Foreskin fibroblast (primary cell): ENCODE results near the gene LUM.

DNA sequence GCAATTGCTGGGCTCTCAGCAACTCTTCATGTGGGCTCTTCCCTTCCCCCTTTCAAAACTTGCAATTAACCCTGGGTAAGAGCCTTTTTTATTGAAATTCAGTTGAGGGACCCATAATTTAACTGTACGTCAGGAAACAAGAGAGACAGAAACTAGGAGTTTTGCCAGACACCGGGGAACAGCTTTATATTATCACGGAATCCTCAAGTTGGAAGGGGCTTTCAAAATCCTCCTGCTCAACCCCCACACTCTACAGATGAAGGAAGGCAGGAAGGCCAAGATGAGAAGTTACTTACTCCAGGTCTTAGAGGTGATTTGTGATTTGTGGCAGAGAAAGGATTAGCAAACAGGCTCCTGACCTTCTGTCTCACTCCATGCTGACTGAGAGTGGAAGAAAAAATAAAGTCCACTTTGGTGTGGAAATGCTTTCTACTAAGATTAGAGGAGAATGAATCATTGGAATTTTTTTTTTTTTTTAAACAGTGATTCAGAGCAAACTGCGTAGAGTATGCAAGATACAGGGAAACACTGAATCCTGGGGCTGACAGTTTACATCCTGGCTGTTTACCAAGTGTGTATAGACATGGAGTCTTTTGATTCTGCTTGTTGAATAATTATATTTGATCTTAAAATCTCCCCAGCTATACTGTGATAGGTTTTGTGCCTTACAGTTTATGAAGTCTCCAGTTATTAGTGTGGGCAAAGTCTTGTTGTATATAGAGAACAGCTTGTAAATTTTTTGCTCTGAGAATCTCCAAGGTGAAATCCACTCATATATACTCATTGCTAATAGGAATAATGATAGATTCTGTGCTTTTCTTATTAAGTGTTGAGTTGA is 239.3 kb upstream of the ATP2B1 start:
- RRBS = no CpG with 5 or more reads among the region's 4 CpGs

- RRBS = no CpG with 5 or more reads among the region's 4 CpGs
Measured at GRCh38 chr12:90091157-90091741, 382.6 kb upstream of the ATP2B1 start.

GRCh38 chr12:91111321-91111749 is at the start of gene LUM:
Gene LUM, minus strand, starts transcription at chr12:91111494.
- RRBS = no CpG with 5 or more reads among the region's 6 CpGs

DNA sequence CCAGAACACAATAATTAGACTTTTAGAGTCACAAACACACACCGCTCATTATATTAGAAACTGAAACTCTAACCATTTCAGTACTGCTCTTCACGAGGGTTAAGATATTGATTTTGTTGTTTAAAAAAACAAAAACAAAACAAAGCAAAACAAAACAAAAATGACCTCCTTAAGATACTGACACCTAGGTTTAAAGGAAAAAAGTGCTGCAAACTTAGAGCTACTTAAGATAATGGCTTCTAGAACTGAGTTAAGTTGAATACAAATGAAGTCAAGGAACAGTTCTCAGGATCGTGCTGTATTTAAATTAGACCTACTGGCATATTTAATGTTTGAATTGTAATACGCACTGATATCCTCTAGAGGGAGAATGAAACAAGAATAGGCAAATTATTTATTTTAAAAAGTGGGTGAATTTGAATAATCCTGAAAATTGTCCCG is 395.1 kb upstream of the DCN start:
- RRBS = no CpG with 5 or more reads among the region's 5 CpGs

DNA sequence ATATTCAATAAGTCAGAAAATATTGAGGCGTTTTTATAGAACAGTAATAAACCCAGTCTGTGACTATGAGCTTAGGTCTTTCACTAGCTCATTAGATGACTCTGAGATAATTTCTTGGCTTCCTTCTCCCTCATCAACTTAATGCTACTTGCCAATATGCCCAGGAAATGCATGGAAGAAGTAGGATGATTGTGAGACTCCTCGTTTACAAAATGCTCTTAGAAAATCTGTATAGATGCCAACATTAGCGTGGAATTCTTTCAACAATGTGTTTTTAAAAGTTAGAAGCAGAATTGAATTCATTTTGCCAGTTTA is 424.7 kb downstream of the BTG1 start:
- RRBS = no CpG with 5 or more reads among the region's 3 CpGs

DNA sequence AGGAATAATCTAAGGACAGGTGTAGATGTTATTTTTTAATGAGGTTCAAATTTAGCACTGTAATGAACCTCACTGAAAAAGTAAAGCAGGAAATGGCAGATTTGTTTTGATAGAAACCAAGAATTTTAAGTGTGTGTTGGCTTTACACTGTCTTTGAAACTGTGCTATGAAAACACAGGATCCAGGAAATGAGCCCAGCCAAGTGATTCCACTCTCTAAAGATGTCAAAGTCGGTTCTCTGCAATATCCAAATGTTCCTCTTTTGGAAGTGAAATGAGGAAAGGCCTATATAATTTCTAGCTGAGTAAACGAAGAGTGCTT is 367.2 kb downstream of the BTG1 start:
- RRBS = no CpG with 5 or more reads among the region's 2 CpGs

GRCh38 chr12:91870847-91871449 is 274.7 kb downstream of the BTG1 start:
- RRBS = no CpG with 5 or more reads among the region's 6 CpGs

DNA sequence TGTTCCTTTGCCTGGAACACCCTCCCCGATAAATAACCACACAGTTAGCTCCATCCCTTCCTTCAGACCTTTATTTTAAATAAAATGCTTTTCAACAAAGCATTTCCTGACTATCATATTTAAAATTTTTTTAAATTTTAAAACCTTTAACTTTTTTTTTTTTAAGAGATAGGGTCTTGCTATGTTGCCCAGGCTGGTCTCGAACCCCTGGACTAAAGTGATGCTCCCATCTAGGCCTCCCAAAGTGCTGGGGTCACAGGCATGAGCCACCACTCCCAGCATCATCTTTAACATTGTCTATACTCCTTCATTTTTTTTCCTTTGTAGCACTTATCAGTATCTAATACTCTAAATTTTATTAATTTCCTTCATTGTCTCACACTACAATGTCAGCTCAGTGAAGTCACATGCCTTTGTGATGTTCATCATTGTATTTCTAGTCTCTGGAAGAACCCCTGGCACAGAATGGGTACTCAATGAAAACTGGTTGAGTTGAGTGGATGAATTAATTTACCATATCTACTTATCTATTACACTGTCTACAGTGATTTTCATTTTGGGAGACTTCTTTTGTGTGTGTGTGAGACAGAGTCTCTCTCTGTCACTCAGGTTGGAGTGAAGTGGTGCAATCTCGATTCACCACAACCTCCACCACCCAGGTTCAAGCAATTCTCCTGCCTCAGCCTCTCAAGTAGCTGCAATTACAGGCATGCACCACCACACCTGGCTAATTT is 48.3 kb downstream of the BTG1 start:
- RRBS = no CpG with 5 or more reads among the region's 3 CpGs

DNA sequence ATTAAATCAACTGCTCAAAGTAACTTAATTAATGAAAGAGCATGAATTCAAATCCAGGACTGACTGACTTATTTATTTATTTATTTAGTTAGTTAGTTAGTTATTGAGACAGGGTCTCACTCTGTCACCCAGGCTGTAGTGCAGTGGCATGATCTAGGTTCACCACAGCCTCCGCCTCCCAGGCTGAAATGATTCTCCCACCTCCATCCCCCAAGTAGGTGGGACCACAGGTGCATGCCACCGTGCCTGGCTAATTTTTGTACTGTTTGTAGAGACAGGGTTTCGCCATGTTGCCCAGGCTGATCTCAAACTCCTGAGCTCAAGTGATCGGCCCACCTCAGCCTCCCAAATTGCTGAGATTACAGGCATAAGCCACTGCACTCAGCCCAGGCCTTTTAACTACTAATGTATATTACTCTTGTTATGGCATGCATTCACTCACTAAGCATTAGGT is 36.0 kb downstream of the BTG1 start:
- RRBS = no CpG with 5 or more reads among the region's 4 CpGs

- RRBS = no CpG with 5 or more reads among the region's 2 CpGs
Measured at GRCh38 chr12:92131716-92132840, 13.6 kb downstream of the BTG1 start.

DNA sequence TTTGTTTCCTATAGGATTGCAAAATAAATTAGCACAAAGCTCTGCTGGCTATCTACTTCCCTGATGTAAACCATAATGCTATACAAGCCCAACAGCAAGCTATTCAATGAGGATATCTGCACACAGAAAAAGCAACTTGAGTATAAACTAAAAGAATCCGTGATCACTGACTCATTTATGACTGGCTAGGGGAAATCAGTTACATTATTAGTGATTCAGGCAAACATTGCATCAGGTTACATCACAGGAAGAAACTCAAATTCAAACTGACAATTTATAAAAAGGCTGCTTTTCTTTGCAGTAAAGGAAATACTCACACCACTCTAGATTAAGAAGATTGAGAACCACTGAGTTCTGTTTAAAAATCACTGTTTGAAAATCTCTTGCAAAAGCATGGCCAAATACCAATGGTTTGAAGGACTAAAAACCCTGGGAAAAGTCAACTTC is 8.4 kb downstream of the BTG1 start:
- RRBS = no CpG with 5 or more reads among the region's 1 CpG

DNA sequence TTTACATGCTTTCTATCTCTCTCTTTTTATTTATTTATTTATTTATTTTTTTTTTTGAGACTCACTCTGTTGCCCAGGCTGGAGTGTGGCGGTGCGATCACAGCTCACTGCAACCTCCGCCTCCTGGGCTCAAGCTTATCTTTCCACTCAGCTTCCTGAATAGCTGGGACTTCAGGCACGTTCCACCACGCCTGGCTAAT is 3.9 kb upstream of the BTG1 start:
- RRBS = no CpG with 5 or more reads among the region's 5 CpGs

DNA sequence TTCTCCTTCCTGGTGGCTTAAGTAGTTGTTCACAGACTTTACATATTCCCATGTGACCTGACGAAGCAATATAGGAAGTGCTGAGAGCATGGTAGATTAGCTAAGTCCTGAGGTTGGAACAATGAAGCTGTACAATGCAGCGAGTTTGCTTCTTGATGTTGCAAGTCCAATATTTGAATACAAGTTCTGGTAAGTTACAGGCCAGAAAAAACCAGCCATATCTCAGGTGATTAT is 72.8 kb upstream of the BTG1 start:
- RRBS = no CpG with 5 or more reads among the region's 2 CpGs

DNA sequence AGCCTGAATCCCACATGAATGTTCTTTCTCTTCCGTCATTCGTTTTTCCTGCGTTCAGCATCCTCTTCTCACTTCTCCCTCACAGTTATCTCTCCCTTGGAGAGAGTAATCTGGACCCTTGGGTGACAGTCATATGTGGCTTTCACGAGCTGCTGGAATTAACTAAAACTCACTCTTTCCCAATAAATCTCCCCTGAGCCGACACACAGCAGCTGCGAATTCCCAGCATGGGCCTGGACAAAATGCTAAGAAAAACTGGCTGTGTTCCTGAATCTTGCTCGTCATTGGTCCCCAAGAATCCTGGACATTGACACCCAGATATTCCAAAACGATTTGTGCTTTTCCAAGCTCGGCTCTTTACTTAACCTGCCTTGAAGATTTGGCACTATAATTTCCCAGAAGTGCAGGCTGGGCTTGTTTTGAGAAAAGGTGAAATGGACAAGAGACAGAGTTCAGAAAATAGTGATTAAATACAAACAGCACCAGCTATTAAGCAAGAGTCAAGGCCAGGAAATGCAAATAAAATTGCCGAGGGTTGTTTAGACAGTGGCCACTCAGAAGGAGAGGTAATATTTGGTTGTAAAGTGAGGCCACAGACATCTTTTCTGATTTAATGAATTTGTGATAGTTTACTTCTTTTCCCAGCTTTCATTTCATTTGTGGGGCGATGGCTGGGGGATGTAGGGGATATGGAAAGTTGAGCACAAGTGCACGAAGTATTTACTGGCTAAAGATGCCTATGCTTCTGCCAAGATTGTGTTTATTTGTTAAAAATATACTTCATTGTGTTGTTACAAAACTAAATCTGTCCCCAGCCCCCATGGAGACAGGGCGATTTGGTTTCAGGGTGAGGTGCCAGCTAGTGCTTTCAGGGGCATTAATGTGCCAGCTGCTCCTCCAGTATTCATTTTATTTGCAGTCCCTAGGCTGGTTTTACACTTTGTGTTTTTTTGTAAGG is 199.2 kb upstream of the PLEKHG7 start:
- RRBS = no CpG with 5 or more reads among the region's 13 CpGs

- RRBS = no CpG with 5 or more reads among the region's 2 CpGs
Measured at GRCh38 chr12:92735030-92735462, 32.3 kb downstream of the PLEKHG7 start.

- RRBS = no CpG with 5 or more reads among the region's 1 CpG
Measured at GRCh38 chr12:92824461-92825080, 104.5 kb downstream of the EEA1 start.

DNA sequence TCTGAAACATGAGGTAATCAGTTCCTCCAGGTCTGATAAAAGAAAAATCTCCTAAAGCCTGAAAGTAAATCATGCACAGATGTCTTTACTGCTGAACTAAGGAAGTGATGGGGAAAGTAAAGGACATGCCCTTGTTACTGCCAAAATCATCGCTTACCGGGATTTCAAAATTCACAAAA is 1.6 kb downstream of the EEA1 start:
- RRBS = no CpG with 5 or more reads among the region's 2 CpGs

GRCh38 chr12:92927831-92928399 is 1.2 kb downstream of the EEA1 start:
- RRBS = no CpG with 5 or more reads among the region's 5 CpGs

DNA sequence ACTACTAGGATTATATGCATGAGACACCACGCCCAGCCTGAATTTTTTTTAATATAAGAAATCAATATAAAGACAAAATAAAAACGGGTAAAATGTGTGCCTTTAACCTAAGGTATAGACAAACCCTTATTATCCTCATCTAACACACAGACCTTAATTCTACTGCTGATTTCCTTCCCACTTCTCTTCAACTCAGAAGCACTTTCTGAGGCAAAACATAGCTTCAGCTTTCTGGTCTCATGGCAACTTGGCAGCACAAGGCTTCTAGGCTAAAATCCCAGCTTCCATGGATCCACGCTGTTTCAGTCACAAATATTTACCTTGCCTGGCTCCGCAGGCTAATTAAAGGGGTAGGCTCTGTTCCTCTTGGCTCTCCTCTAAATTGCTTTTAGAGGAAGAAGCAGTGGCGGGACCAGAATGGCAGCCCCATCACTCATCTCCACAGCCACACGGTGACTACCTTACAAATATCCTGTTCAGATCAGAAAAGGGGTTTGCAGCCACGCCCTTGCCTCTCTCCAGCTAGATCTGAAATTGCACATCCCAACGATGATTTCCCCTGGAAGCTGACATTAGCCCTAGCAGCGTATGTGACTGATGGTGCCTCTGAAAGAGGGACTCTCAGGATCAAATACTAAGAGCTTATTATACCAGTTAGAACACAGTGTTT is 221.6 kb upstream of the NUDT4 start:
- RRBS = no CpG with 5 or more reads among the region's 9 CpGs

GRCh38 chr12:93374371-93374901 is 3.3 kb upstream of the NUDT4 start:
- RRBS = no CpG with 5 or more reads among the region's 8 CpGs